AG08470 (cell line): ENCODE data around the genes OASL and P2RX4.

GRCh38 chr12:120402152-120402705 is 33.3 kb upstream of the MSI1 start:
- RRBS: 0% methylated on average over 1 of the region's 15 CpGs

- RRBS: no CpG with 5 or more reads among the region's 11 CpGs
These were observed 10.5 kb downstream of the GATC start for GRCh38 chr12:120456352-120457486.

- RRBS: no CpG with 5 or more reads among the region's 4 CpGs
These were observed 2.6 kb downstream of the SRSF9 start for GRCh38 chr12:120466977-120467369.

DNA sequence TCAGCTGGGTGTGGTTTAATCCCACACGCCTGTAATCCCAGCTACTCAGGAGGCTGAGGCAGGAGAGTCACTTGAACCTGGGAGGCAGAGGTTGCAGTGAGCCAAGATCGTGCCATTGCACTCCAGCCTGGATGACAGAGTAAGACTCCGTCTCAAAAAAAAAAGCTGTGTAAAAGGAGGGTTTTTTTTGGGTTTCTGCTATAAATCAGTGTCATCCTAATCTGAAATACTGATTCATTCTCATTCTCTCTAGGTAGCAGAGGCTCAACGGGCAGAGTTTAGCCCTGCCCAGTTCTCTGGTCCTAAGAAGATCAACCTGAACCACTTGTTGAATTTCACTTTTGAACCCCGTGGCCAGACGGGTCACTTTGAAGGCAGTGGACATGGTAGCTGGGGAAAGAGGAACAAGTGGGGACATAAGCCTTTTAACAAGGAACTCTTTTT is 18.1 kb downstream of the RNF10 start:
- RRBS: no CpG with 5 or more reads among the region's 6 CpGs

DNA sequence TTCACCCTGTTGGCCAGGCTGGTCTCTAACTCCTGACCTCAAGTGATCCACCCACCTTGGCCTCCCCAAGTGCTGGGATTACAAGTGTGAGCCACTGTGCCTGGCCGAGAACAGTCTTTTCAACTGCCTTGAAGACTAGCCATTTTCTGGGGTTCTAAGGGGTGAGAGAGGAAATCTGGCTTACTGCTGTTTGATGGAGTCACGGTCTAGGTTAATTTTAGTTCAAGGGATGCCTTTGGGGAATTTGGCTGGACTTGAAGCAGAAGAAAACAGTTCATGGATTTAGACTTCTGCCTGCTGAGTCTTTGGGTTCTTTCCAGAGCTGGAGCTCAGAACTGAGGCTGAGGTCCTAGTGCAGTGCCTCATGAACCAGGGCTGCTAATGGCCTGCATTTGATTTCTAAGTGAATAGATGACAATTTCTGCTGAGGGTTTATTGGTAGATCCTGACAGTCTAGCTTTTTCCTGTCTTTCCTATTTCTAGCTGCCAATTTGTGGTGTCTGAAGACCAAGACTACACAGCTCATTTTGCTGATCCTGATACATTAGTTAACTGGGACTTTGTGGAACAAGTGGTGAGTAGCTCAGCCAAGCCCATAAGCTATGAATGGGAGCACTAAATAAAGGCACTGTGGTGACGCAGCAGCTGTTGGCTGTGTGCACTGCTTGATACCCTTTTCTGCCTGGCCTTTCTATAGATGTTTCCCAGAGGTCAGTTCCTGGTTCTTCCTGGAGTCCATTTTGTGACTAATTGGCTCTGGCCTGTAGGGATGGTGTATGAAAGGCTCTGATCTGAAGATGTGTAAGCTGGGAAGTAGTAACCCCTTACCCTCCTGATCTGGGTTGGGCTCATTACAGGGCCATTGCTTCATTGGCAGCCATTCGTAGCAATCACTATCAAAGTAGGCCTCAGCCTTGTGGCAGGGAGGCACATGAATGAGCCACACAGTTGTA is 20.4 kb downstream of the RNF10 start:
- RRBS: no CpG with 5 or more reads among the region's 4 CpGs

GRCh38 chr12:120630136-120630613 is 10.3 kb upstream of the CABP1 start:
- RRBS: no CpG with 5 or more reads among the region's 12 CpGs

DNA sequence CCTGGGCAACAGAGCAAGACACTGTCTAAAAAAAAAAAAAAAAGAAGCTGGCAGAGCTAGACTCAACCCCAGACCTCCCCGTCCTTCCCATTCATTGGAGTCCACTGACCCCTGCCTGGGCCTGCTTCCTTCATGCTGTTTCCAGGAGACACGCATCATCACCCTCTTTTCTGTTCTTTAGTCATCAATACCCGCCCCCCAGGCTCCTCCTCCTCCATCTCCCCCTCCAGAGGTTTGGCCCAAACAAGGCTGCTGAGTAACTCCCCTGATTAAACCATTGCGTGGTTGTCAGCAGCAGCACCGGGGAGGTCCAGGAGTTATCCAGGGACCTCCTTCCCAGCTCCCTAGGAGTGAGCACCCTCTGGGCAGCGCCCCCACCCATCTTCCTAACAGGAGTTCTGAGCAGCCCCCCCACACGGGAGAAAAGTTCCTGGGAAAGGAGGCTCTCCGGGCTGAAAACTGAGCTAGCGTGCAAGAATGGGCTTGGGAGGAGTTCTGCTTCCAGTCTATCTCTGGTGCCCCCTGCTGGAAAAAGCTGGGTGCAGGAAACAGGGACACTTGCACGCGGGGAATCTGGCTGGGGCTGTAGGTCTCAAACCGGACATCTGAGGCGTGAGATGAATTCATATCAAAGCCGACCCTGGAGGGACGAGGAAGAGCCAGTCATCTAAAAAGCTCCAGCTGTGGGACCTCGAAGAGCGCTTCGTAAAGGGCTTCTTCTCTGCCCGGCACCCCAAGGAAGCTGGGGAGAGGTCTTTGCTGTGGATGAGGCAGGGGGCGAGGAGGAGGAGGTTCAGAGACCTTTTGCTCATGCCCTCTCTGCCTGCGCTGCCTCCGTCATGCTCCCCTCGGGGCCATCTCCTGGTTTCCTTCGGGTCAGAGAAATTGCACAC is 8.7 kb downstream of the CABP1 start:
- RRBS: no CpG with 5 or more reads among the region's 24 CpGs

GRCh38 chr12:120693791-120694471 is 7.0 kb downstream of the MLEC start:
- RRBS: no CpG with 5 or more reads among the region's 7 CpGs

- RRBS: no CpG with 5 or more reads among the region's 8 CpGs
These were observed 48.7 kb downstream of the ACADS start for GRCh38 chr12:120773996-120774971.

GRCh38 chr12:120793560-120793912 is 67.9 kb downstream of the ACADS start:
- RRBS: no CpG with 5 or more reads among the region's 1 CpG

DNA sequence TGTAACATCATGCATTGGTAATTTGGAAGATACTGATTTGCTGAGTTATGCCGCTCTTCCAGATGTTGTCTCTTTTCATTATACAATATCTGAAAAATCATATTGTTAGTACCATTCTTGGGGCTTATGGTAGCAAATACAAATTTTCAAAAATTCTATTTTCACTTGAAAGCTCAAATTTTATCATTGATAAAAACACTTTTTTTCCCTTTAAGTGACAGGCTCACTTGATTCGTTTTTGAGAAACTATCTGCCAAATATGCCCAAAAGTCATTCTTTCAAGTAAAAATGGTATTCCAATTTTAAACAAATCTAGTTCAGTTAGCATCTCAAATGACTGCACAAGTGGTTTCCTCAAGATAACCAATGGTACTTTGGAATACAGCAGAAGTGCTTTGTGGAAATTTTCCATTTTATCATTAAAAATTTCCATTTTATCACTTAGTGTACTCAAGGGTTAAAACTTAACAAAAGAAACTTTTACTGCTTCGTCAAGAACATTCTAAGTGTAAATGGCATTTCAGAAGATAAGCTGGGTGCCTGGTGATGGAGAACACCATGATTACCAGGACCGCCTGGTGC is 84.8 kb downstream of the SPPL3 start:
- RRBS: no CpG with 5 or more reads among the region's 4 CpGs

GRCh38 chr12:120902736-120903232 is 1.4 kb downstream of the SPPL3 start:
- RRBS: no CpG with 5 or more reads among the region's 9 CpGs

- RRBS: no CpG with 5 or more reads among the region's 14 CpGs
These were observed 13.2 kb upstream of the HNF1A start for GRCh38 chr12:120965085-120965653.

DNA sequence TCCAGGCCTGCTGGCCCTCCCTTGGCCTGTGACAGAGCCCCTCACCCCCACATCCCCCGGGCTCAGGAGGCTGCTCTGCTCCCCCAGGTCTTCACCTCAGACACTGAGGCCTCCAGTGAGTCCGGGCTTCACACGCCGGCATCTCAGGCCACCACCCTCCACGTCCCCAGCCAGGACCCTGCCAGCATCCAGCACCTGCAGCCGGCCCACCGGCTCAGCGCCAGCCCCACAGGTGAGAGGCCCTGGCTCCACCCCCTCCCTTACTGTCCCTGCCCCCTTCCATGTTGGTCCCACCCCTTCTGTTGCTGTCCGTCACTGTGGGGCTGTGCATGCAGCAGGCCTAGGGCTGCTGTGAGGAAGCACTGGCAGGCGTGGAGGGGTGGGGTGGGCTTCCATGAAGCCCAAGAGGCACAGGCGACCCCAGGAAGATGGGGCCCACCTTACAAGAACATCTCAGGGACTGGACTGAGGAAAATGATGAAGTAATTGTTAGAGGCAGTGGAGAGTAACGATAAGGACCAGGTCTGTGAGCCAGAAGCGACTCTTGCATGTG is 16.8 kb downstream of the C12orf43 start:
- RRBS: 38% methylated on average over 4 of the region's 13 CpGs

- RRBS: no CpG with 5 or more reads among the region's 19 CpGs
These were observed 14.7 kb downstream of the C12orf43 start for GRCh38 chr12:121001368-121002125.

- RRBS: no CpG with 5 or more reads among the region's 16 CpGs
These were observed at the start of gene OASL for GRCh38 chr12:121038564-121039527. OASL (minus strand) TSS chr12:121039246.

- RRBS: no CpG with 5 or more reads among the region's 6 CpGs
These were observed 3.1 kb upstream of the P2RX7 start for GRCh38 chr12:121129492-121130030.

DNA sequence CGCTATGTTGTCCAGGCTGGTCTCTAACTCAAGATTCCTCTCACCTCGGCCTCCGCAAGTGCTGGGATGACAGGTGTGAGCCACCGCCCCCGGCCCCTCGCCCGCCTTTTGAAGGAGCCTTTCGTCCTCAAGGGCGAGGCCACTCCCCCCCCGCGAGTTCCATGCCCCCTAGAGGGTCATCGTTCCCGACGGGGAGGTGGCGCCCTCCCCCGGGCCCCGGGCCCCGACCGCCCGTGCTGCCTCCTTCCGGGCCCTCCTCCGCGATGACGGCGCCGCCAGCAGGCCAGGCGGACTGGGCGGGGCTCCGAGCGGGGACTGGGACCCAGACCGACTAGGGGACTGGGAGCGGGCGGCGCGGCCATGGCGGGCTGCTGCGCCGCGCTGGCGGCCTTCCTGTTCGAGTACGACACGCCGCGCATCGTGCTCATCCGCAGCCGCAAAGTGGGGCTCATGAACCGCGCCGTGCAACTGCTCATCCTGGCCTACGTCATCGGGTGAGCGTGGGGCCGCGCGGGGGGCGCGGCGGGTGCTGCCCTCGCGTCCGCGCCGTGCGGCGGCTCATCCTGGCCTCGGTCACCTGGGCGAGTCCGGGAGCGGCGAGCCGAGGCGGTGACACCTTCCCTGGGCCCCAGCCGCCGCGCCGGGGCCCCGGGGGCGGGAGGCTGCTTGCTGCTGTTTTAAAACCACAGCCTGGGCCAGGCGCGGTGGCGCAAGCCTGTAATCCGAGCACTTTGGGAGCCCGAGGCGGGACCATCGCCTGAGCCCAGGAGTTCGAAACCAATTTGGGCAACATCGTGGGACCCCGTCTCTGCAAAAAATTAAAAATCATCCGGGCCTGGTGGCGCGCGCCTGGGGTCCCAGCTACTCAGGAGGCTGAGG is at the start of gene P2RX4:
TSS of gene P2RX4 (plus strand) at position 325 of the 879 bp plus-strand sequence.
- RRBS: 1% methylated on average over 9 of the region's 94 CpGs

- RRBS: no CpG with 5 or more reads among the region's 13 CpGs
These were observed 820 bp downstream of the P2RX4 start for GRCh38 chr12:121210684-121211214.

- RRBS: no CpG with 5 or more reads among the region's 11 CpGs
These were observed 8.7 kb downstream of the P2RX4 start for GRCh38 chr12:121218557-121219034.